Sternocleidomastoid (tissue), 1 donor: Measurements from ENCODE around the gene PCSK1.

DNA sequence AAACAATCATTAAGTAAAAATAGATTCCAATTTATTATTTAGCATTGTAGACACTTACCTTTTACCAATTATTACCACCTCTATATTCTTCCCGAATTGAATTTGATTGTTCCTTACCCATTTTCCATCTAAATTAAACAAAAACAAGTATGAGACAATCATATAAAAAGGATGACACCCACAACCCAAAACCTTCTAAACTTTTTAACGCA is 4.3 kb downstream of the SKIC3 start:
- PRO-cap: no peak

GRCh38 chr5:95710423-95710702 is 20.8 kb upstream of the RHOBTB3 start:
- PRO-cap: no peak

GRCh38 chr5:95712258-95712851 is 18.8 kb upstream of the RHOBTB3 start:
- PRO-cap: no peak

GRCh38 chr5:95733495-95734653 is 2.7 kb downstream of the RHOBTB3 start:
- PRO-cap: no peak

- PRO-cap: no peak
Measured at GRCh38 chr5:95735292-95735865, 4.2 kb downstream of the RHOBTB3 start.

DNA sequence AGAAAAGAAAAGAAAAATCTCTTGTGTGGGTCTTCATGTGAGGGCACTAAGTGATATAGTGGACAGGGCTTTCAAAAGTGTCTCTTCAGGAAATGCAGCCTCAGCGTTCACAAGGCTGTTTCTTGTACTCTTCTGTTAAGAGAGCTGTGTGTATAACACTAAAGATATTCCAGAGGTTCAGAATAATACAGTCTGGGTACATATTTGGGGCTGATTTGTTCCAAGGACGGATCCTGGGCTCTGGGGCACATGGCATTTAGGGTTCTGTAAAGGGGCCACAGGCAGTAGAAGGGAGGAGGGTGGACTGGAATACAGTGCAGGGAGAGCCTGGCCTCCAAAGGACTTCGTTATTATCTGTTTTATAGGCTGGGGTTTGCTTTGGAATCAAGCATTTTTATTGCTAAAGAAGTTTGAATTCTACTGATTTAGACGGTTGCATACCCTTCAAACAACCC is 23.0 kb downstream of the RHOBTB3 start:
- PRO-cap: no peak

DNA sequence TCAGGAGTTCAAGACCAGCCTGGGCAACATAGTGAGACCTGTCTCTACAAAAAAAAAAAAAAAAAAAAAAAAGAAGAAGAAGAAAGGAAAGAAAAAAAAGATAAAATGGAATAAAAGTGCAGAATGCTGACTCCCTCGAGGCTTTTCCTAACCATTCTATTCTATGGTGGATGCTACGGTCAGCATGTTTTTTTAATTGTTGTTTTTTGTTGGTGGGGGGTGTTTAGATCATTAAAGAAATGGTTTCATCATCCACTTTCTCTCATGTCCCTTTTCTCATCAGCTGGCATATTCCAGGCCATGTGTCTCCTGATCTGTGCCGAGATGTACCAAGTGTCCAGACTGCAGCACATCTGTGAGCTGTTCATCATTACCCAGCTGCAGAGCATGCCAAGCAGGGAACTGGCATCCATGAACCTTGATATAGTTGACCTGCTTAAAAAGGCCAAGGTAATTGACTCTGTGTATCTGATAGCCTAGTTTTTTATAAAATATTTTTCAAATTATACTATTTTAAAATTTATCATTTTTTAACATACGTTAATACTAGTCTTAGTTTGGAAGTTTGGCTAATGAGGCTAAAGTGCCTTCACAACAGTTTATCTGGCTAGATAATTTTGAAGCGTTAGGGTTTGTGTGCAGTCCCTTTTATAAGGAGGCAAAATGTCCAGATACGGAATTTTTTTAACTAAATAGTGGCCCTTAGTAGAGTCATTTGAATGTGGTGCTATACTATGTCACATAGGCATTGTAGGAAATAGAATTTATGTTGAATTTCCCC is 38.8 kb downstream of the GLRX start:
- PRO-cap: no peak

DNA sequence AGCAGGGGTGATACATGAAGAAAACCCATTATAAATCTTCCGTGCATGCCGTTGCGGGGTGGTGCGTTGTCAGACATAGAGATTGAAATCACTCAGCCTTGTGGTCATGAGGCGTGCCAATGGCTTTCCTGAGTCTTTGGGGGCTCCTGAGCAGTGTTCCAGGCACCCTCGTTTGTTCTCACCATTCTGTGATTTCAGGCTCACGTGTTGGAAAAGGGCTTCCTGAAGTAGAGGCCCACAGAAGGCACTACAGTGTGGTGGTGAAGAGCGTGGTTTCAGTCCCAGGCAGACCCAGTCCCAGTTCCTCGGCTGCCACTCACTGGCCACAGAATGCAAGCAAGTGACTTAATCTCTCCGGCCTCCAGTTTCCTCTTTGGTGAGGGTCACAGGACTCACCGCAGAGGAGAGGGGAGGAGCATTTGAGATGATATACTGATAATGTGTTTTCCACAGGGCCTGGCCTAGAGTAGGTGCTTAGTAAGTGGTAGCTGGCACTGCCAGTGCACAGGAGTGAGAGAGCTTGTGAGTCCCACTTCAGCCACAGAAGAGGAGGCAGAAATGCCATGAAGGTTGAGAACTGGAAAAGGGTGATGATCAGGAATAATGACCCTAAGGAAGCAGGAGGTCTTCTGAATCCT is 20.6 kb upstream of the GLRX start:
- PRO-cap: bidirectional peak, plus-strand start at position 500 of the sequence, minus-strand start at position 318 of the sequence

DNA sequence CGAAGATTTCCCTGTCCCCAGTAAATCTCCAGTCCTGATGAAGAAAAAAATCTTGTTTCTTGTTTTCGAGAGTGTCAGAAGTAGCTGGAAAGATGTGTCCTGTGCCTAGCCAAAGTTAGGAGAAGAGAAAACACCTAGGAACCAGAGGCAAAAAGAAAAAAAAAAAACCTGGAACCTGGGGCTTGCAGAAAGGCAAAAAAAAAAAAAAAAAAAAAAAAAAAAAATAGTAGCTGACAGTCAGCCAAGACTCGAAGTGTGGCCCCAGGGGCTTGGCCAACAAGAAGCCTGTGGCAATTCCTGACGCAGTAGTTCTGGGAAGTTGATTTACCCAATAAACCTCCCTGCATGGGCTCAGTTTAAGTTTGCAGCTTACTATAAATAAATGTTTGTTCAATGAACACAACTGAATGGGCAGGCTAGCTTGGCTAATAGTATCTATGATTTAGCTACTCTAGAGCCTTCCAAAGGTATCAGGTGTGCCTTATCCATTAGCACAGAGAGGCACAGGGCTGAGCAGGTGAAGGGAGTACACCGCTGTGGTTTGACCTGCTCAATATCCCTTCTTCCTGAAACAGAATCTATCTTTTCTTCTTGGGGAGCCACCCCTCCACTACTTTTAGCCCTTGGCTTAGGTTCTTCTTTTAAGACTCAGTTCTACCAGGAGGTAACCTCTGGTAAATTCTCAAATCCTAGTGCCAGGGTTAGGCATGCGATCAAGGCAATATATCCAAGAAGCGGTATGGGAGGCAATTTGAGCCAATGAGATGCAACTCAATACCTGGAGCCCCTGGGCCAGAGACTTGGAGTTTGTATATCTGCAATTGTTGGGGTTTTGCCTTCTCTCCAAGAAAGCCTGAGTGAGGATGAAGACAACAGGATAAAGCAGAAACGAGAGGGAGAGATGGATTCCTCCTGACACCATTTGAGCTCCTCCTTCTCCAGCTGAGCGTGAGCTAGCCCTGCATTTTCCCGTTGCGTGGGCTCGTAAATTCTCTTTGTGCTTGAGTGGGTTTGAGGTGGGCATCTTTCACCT is 21.4 kb upstream of the GLRX start:
- PRO-cap: no peak

GRCh38 chr5:95861227-95861891 is 38.8 kb upstream of the GLRX start:
- PRO-cap: bidirectional peak, plus-strand start at chr5:95861587, minus-strand start at chr5:95861461

GRCh38 chr5:95899805-95900243 is 61.8 kb downstream of the ELL2 start:
- PRO-cap: no peak

GRCh38 chr5:95925206-95926423 is 36.0 kb downstream of the ELL2 start:
- PRO-cap: no peak

DNA sequence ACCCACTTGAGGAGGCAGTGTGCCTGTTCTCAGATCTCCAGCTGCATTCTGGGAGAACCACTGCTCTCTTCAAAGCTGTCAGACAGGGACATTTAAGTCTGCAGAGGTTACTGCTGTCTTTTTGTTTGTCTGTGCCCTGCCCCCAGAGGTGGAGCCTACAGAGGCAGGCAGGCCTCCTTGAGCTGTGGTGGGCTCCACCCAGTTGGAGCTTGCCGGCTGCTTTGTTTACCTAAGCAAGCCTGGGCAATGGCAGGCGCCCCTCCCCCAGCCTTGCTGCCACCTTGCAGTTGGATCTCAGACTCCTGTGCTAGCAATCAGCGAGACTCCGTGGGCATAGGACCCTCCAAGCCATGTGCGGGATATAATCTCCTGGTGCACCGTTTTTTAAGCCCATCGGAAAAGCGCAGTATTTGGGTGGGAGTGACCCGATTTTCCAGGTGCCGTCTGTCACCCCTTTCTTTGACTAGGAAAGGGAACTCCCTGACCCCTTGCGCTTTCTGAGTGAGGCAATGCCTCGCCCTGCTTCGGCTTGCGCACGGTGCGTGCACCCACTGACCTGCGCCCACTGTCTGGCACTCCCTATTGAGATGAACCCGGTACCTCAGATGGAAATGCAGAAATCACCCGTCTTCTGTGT is 147.0 kb upstream of the ELL2 start:
- PRO-cap: no peak

DNA sequence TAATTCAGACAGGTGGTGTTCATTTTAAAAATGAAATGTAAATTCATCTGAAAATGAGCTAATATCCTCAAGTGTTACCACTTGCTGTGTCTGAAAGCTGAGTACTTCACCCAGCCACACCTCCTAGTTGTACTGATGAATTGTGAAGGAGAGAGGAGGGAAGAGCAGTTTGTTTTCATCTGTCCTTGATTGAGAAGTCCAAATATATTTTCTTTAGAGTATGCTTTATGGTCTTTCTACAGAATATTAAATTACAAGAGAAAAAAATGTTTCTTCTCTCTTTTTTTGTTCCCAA is 165.7 kb upstream of the ELL2 start:
- PRO-cap: no peak

- PRO-cap: no peak
Measured at GRCh38 chr5:96197002-96197449, 235.4 kb upstream of the ELL2 start.

DNA sequence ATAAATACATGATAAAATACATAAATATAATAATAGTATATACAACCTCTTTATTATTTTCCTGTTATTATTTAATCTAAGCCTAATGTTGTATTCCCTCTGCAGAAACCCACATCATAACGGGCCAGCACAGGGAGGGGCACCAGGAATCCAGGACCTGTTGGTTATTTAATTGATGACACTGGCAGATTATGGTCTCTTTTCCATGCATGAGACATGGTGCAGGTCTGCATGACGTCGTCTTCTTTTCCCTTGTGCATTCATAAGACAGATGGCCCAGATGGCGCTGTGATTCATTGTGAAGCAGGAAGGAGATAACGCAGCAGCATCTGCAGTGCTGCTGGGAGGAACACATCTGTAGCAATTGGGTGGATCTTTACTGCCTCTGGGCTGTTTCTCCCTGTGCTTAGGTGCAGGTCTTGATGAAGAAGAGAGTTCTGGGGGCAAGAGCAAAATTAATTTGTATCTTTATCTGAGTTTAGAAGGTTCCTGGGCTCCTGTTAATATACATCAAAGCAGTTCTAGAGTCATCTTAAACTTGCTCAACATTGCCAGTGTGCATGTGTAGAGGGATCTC is 176.2 kb downstream of the PCSK1 start:
- PRO-cap: no peak

DNA sequence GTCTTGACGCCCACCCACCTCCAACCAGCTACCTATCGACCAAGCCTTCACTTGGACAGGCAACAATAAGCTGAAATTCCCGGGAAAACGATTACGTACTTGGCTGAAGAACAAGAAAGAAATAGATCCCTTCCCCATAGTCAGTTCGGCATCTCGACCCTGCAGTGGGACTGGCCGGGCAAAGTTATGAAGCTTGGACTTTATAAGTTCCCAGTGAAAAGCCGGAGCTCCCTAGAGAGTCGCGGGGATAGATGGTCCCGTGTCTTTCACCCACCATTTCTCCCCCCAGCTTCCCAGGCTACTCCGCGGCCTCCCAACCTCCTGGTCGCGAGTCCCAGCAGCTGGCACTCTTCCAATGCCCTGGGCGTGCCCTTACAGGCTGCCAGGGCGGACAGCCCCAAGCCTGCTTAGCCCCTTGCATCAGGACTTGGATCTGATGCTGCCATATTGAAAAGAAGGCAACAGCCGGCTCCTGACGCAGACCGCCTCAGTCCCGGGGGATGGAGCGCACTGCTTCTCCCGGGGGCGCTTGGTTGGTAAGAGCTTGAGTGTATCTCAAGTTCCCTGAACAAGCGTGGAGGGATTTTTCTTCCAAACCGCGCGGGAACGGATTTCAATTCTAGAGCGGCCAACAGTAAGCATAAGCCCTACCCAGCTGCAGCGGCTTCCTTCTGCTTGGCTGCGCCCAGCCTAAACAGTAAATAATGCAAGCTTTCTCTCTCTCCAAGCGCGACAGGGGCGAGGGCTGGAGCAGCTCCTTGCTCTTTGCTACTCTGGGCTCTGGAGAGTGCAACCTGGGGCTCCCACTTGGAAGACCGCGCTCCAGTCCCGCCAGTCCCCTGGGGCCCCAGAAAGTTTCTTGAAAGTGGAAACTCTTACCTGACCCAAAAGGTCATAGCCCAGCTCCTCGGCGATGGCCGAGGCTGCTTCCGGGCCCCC is 795 bp downstream of the PCSK1 start:
- PRO-cap: no peak

DNA sequence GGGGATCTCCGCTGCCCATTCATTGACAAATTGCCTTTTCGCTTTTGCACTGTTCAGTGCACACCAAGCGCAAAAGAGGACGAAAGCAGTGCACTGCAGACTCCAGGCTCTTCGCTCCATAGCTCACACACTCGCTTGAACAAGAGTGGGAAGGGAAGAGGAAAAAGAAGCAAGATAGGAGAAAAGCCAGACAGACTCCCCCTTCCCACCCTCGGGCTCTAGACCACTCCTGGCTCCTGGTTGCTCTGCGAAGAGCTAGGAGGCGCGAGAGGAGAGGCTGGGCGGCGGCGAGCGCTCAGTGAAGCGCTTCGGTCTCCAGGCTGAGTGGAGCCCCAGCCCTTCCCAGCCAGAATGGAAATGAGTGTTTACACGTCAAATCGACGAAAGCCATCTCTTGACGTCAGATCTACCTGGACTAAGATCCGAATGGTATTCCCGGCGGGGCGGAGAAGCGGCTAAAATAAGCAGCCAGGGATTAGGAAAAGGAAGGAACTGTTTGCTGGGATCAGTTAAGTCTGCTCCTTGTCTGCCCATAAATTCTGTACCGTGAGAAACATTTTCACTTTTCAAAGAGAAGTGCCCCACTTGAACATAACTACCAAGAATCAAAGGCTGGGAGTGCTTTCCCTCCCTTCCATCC is at the start of gene PCSK1:
TSS of gene PCSK1 (minus strand) at position 326 of the 640 bp plus-strand sequence.
- PRO-cap: no peak

DNA sequence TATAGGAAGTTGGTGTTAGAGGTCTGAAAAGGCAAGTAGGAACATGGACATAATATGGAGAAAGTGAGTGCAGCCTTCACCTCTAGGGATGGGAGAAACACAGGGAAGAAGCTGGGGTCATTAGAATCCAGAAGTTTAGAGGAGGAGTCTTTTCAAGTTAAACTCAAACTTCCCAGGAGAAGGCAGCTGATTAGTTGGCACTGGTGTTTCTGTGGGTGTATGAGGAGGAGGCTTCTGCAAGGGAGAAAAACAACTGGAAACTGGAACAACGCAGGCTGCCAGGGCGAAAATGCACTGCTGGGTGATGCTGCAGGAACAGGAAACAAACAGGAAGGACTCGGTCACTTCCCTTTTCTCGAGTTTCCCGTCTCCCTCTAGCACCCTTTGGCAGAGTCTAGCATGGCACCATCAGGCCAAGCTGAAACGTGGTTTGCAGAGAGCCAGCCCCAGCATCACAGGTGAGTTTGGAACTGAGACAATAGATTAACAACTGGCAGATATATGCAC is 77.5 kb upstream of the CAST start:
- PRO-cap: no peak

DNA sequence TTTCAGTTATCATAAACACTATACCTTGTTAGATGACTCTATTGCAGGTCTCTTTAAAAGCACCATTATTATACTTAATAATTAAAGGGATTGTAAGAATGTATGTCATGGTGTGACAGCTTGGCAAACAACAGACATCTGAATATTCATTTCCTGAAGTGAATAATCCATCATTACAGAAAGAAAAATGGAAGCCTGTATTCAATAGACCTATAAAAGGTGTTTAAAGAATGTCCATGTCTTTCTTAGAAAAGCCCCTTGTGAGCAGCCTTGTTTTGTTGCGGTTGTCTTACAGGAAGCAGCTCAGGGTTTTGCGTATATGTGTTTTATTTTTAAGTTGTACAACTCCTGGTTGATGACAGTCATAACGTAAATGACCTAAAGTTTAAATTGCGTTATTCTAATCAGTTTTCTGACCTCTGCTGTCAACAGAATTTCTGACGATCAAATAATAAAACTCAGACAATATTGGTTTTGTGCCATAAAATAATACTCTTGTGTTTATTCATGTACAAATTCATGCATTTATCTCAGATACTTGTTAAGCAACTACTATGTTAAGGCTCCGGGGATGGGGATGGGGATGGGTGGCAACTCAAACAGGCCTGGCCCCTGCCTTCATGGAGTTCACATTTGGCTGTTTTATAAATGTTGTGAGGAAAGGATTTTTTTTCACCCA is 53.9 kb downstream of the CAST start:
- PRO-cap: no peak